Mesenteric fat pad (tissue), 1 donor: ENCODE results near the gene SLC18A3.

GRCh38 chr10:49172642-49173806 lies 15.2 kb downstream of the TMEM273 start:
- PRO-cap = no peak

DNA sequence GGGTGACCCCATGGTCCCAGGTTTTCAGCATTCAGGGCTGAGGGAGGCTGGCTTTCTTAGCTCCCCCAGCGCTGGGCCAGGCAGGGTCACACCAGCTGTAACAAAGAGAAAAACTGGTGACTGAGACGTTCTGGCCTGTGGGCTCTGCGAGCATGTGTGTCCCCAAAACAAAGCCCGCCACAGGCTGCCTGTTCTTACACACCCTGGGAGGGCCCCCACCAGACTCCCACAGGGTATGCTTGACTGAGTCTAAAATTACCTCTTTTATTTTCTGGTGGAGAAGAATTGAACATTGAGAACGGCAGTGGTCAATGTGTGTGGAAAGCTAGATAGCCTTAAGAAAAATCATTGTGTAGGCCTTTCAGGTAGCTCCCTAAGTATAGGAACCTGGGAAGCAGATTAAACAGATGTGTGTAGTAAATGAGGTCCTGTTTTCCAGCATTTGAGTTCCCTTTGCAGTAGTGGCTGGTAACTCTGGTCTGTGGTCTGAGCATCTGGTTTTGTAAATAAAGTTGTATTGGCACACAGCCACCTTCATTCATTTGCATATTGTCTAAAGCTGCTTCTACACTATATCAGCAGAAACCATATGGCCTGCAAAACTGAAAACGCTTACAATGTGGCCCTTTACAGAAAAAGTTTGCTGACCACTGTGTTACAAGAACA lies 933 bp downstream of the C10orf71 start:
- PRO-cap = no peak

DNA sequence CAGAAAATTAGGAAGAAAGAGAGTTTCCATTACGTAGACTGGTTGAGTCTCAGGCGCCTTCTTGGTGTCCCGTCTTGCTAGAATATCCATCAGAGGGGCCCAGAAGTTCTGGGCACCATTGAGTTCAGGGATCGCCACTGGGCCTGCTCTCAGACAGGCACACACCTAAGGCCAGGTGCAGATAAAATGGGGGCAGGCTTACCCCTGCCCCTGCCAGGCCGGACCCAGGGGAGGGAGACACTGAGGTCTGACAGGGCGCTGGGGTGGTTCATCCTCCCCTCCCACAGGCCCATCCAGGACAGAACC lies 33.2 kb downstream of the DRGX start:
- PRO-cap = no peak

DNA sequence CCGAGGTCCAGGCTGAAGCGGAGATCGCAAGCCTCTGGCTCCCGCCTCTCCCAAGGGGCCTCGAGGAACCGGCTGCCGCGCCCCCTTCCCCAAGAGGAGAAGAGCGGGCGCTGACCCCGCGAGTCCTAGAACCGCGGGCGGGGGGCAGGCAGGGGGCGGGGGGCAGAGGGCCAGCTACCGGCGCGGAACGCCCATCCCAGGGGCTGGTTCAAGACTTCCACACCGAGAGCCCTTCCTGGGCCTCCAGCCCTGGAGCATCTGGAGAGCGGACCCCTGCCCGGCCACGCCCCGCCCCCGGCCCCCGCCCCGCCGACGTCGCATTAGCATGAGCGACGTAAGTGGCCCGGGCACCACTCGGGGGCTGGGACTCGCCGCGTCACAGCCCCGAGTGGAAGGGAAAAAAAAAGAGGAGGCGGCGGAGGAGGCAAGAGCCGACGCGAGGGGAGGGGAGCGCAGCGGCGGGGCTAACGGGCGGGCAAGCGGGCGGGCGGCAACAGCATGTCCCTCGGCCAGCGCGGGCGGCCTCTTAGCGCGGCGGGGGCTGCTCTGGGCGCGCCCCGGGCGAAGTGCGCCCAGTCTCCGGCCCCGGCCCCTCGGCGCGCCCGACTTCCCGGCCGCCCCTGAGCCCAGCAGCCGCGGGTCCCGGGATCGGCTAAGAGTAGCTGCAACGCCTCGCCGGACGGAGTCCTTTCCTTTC lies at the start of gene SLC18A3:
Gene SLC18A3, plus strand, starts transcription at position 427 of the 697 bp plus-strand sequence.
- PRO-cap = no peak

DNA sequence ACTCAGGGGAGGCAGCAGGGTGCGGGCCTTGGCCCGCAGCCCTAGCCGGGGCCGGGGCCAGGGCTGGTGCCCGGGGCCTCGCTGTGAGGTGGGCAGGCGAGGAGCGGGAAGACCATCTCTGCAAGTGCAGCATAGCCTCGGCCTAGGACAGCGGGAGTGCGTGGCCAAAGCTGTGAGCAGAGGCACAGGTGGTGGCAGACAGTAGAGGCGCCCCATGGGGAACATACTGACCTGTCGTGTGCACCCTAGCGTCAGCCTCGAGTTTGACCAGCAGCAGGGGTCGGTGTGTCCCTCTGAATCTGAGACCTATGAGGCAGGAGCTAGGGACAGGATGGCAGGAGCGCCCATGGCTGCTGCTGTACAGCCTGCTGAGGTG lies 284 bp downstream of the AGAP6 start:
- PRO-cap = no peak

GRCh38 chr10:50556286-50557140 lies 67.2 kb downstream of the SGMS1 start:
- PRO-cap = no peak

DNA sequence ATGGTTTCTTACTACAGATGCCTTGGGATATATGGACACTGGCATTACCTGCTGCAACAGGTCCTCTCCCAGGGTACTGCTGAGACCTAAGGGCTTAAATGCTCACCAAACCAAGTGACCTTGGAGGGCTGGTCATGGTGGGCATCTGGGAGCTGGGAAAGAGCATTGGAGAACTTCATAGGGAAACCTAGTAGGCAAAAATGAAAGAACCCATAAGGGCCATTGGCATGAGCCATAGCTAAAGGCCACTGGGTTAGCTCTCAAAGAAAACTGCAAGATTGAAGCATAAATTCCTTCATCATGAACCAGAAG lies 11.4 kb upstream of the SGMS1 start:
- PRO-cap = no peak

GRCh38 chr10:50660000-50660773 lies 36.4 kb upstream of the SGMS1 start:
- PRO-cap = no peak

- PRO-cap = no peak
These were observed 83.2 kb upstream of the PRKG1 start for GRCh38 chr10:50991081-50991511.

GRCh38 chr10:51073595-51074281 lies 549 bp upstream of the PRKG1 start:
- PRO-cap = no peak

DNA sequence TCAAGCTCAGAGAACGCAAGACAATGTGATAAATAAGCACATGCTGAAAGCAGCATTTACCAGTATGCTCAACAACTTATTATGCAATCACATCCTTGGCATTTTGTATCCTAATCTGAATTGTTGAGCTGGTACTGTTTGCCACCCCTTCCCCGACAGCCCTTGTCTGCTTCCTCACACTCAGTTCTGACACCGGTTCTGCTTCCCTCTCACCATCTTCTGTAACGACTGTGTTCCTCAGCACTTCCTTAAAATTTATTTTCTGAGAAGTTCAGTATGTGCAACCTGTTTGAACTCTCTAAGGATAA lies 6.3 kb downstream of the PRKG1 start:
- PRO-cap = no peak

- PRO-cap = no peak
These were observed 276.9 kb downstream of the CSTF2T start for GRCh38 chr10:51422400-51422915.

DNA sequence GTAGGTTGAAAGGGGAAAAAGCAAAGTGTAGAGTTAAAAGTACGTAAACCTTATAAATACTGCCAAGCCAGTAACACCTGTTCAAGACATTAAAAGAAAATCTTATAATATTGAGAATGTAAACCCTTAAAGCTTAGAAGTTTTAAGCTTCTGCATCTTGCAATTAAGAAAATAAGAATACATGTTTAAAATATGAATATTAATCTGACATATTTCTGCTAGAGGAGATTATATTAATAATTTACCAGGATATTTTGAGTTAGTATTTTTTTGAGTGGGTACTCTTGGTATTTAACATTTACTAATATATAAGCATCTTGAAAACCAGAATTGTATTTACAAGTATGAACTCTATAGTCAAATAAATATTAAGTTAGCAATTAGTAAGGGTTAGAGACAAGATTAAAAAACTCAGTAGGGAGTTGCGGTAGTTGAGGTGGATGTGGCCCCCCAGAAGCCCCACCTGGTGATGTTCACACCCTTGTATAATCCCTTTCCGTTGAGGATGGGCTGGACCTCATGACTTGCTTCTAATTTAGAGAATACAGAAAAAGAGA lies 212.2 kb downstream of the CSTF2T start:
- PRO-cap = no peak

DNA sequence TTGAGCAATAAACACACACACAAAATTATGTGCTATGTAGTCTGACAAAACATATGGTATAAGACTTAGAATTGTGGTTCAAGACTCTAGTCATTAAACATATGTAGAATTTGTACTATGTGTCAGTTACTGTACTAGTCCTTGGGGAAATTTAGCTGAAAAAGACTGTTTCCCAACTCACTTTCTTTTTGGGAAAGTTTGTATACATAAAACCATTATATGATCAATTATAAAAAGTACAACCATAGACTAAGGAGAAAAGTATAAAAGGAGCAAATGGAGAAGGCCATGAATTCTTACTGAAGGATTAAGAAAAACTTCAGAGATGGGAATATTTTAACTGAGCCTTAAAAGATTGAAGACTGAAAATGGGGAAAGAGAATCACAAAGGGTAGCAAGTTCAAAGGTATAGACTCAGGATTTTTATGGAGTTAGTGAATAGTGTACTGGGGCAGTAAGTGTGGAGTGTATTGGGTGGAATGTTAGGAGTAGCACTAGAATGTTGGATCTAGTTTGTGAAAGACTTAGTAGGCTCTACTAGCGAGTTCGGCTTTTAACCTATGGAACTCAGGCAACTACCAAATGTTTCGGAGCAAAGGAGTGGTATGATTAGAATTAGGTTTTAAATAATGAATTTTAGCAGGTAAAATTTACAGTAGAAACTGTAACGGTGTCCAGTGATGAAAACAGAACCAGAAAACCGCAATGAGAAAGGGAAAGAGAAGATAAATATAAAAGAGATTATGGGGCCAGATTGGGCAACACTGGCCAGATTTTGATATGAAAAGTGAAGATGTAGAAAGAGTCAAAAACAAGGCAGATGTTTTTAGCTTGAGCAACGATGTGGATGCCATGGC lies 36.7 kb downstream of the CSTF2T start:
- PRO-cap = no peak

DNA sequence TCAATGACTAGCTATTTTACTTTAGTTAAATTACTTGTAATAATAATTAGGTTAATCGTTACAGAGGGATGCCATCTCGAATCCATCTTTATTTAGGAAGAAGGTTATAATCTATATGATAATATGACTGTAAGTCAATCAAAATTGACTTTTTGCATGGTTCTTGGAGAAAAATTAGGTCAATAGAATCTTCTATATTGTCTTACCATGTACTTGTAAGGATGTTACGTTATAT lies 63.5 kb upstream of the CSTF2T start:
- PRO-cap = no peak

- PRO-cap = no peak
These were observed 851 bp downstream of the DKK1 start for GRCh38 chr10:52314772-52315491.

- PRO-cap = no peak
These were observed 472 bp downstream of the MBL2 start for GRCh38 chr10:52772012-52772612.

DNA sequence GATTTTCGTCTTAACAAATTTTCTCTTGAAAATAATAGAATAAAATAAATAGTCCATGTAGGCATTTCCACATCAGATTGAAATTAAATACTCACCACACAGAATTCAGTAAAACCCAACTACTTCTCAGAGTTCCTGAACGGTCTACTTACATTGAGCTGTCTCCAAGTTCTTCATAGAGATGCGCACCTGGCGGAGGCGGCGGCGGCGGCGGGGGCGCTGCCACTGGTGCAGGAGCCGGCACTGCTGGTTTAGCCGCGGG lies 973.9 kb downstream of the PCDH15 start:
- PRO-cap = no peak

GRCh38 chr10:55410456-55411138 lies 609.6 kb upstream of the PCDH15 start:
- PRO-cap = no peak

DNA sequence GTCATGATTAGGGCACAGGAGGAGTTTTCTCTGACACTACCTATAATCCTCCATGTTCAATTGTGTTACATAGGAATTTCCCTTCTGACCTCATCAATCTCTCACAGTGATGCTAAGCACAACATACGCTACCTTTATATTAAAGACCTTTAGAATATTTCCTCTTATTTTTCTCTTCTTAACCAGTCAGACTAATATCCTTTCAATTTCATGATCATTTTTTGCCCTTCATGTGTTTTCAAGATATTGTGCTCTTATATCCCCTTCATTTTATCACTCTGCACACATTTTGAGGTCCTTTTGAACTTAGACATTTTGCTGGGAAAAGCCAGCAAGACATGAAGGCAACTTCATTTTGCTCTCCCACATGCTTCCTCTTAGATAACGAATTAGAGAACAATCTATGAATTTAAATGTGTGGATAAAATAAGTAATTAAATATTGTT lies 690.5 kb downstream of the ZWINT start:
- PRO-cap = no peak